Transverse colon (tissue), 4 donors: ENCODE measurements around a stretch of chr20.

DNA sequence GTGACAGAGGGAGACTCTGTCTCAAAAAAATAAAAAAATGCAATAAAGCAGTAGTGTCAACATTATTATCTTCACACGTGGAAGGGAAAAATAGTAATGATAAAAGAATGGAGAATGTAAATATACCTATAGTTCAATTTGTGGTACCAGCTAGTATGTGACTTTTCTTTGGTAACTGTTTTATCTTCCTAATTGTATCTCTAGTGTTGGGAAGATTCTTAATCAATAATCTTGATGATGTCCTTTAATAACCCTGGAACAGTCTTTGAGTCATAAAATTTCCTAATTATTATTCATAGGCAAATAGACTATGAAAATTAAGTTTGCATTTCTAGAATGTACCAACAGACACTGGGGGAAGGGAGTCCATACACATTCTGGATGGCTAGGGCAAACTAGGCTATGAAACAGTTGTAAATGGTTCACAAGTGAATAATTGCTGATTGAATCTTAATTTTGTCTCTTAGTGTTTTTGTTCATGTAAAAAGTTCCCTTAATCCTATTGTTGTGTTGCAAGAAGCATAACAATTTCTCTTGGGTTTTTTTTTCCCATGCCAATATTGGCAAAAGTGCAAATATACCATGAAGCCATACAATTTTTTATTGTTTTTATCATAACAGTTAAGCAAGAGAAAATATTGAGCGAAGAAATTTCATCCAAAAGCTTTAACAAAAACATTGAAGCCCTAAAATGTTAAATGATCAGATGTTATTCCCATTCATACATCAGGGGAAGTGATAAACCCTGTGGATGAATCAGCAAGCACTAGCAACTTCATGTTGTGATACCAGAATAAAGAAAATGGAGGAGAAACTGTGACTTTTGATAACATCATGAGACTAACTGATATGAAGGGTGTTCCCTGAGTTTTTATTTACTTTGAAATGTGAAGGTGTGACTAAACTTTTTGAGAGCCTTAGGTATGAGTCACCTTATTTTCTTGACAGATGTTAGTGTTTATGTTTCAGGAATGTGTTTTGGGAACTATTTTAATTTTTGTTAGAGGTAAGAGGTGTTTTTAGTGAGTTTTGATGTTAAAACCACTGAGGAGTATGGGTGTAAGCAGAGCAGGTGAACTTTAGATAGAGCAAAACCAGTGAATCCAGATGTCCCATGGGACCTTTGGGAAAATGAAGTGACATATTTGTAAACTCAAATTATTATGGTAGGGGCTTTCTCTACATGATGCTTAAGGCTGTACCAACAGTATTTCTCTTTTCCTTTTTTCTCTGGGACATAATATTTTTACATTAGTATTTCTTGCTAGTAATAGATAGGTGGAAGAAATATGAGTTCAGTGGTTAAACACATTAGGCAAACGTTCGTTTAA lies 4.2 kb downstream of the PARD6B start:
- PRO-cap: no peak
- RAMPAGE, long total RNA, 4 experiments: no peak in any of the 4 experiments

- PRO-cap: no peak
- RAMPAGE, long total RNA, 4 experiments: no peak in any of the 4 experiments
Observed at GRCh38 chr20:50800282-50800580, 5.4 kb downstream of the BCAS4 start.

DNA sequence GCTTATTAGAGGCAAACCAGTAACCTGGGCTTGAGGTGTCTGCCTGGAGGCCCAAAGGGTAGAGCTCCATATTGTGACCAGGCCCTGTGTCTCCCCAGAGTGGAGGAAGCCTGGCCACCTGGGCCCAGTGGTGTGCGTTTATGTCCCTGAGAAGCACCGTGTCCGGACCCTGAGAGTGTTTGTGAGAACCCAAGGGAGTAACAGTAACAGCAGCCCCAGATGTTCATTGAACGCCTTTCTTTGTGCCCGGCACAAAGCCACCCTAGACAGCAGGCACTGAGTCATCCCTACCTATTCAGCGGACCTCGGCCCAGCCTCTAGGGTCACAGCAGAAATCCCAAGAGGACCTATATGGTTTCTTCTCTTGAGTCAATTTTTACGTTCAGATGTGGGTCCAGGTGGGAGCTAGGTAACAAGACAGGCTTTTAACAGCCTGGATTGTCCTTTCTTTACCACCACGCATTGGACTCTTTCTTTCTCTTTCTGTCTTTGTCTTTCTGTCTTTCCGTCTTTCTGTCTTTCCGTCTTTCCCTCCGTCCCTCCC lies 24.5 kb downstream of the BCAS4 start:
- PRO-cap: no peak
- RAMPAGE, long total RNA, 4 experiments: no peak in any of the 4 experiments

- PRO-cap: no peak
- RAMPAGE, long total RNA, 4 experiments: no peak in any of the 4 experiments
Observed at GRCh38 chr20:50826159-50826538, 31.3 kb downstream of the BCAS4 start.

- PRO-cap: no peak
- RAMPAGE, long total RNA, 4 experiments: no peak in any of the 4 experiments
Observed at GRCh38 chr20:50919192-50919740, 12.0 kb downstream of the ADNP start.

DNA sequence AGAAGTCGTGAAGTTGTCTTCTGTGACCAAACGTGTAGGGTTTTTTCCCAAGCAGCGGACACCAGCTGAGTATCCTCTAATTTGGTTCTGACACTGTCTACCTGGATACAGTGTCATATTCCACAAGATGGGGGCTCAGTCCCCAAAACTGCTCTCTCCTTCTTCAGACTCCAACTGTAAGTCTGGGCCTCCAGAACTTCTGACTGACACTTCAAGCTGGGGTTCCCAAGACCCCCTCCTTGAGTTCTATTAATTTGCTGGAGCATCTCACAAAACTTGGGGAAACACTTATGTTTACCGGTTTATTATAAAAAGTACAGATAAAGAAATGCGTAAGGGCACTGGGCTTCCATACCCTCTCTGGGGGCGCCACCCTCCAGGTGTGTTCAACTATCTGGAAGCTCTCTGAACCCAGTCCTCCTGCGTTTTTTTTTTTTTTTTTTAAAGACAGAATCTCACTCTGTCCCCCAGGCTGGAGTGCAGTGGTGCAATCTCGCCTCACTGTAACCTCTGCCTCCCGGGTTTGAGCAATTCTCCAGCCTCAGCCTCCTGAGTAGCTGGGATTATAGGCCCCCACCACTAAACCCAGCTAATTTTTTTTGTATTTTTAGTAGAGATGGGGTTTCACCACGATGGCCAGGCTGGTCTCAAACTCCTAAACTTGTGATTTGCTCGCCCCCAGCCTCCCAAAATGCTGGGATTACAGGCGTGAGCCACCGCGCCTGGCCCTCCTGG lies 8.9 kb downstream of the ADNP start:
- PRO-cap: unidirectional peak, minus-strand start at position 436 of the sequence
- RAMPAGE, long total RNA, 4 experiments: start-site peak on the minus strand in 1 of 4 experiments, centred at position 159 of the sequence, 6 reads per replicate

- PRO-cap: no peak
- RAMPAGE, long total RNA, 4 experiments: no peak in any of the 4 experiments
Observed at GRCh38 chr20:51020984-51022249, 1.5 kb downstream of the KCNG1 start.

DNA sequence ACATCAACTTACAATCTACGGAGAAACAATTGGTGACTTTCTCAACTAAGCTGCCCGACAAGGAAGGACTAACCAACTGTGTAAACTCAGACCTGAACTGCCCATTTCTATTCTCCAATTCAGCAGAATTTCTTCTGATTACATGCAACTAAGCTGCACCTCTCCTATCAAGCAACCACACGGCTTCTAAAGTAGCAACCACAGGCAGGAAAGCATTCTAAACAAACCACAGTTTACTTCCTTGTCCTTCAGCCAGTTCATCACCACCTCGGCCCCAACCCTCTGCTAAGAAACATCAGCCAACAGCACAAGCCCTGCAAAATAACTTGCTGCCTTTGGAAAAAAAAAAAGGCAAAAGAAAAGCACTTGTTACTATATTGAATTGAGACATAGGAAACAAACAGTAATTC lies 140.4 kb downstream of the NFATC2 start:
- PRO-cap: no peak
- RAMPAGE, long total RNA, 4 experiments: no peak in any of the 4 experiments

DNA sequence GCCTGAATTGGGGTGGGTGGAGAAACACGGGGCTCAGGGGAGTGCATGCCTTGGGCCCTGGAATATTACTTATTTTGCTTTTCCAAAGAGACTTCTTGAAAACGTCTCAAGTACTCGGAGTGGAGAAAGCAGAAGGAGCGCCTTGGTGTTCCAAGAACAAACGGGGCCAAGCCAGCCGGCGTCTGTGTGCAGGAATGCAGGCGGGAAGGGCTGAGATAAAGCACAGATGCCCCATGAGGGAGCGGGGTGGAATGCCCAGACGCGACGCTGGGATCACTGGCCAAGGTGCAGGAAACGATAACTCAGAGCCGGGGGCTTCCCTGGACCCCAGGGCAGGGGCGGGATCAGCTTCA lies 114.2 kb downstream of the NFATC2 start:
- PRO-cap: no peak
- RAMPAGE, long total RNA, 4 experiments: no peak in any of the 4 experiments

- PRO-cap: no peak
- RAMPAGE, long total RNA, 4 experiments: no peak in any of the 4 experiments
Observed at GRCh38 chr20:51431071-51431907, 111.2 kb downstream of the NFATC2 start.

GRCh38 chr20:51525549-51526591 lies 16.6 kb downstream of the NFATC2 start:
- PRO-cap: bidirectional peak, plus-strand start at chr20:51526008, minus-strand start at chr20:51525982
- RAMPAGE, long total RNA, 4 experiments: no peak in any of the 4 experiments

DNA sequence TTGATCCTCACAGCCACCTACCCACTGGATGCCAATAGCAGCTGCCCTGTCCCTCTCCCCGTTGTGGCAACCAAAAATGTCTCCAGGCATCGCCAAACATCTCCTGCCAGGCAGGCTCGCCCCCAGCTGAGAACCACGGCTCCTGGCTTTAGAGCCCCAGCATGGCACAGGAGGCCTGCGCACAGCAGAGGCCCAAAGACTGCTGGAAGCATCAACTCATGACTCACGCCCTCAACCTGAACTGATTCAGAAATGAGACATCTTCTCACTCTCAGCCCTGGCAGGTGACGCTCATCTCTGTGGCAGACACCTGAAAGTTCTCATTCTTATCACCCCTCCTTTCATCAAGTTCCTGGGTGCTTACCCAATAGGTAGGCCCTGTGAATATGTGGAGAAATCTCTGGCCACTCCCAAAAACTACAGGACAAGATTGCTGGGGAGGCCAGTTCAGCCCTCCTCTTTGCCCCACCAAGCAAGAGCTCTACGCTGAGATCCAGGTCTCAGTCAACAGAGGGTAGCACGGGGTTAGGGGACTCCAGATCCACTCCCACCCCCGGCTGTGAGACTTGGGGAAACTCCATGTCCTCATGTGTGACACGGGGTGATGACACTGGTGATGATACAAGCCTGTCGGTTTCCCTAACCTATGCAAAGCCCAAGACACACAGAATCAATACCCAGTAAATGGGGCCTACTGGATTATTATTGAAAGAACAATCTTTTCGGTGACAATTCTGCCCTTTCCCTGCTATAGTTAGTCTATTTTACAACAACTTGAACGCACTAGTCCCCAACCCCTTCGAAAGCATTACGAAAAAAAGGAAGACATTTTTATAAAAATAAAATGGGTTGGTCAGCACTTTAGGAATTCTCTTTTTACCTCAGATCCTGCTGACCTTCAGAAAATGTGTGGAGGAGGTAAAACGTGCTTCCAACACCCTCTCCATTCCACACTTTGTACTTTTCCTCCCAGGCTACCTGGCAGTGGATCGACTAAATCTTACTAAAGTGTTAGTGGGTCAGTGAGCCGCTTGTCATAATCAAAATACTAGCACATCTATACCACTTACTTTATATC lies 11.1 kb downstream of the NFATC2 start:
- PRO-cap: no peak
- RAMPAGE, long total RNA, 4 experiments: no peak in any of the 4 experiments

GRCh38 chr20:51562112-51562381 lies 19.5 kb upstream of the NFATC2 start:
- PRO-cap: no peak
- RAMPAGE, long total RNA, 4 experiments: no peak in any of the 4 experiments

- PRO-cap: no peak
- RAMPAGE, long total RNA, 4 experiments: no peak in any of the 4 experiments
Observed at GRCh38 chr20:51801847-51802109, 543 bp downstream of the SALL4 start.

DNA sequence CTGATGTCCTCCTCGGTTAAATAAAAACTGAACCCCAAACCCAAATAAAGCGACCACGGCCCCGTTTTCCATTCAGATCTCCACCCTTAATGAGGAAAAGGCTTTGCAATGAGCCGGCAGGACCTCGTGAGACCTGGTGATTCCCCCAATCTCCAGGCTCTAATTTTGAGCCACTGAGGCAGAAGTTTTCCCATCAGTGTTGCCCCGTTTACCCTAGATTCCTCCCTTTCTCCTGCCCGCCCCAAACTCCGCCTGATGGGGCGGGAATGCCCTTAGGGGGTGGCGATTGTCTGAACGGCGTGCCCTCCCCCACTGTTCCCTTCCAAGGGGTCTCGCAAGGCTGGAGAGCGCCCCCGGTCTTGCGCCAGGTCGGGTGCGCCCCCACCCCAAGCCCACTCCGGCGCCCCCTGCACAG lies 549 bp downstream of the ZFP64 start:
- PRO-cap: no peak
- RAMPAGE, long total RNA, 4 experiments: no peak in any of the 4 experiments

GRCh38 chr20:52616450-52617036 lies 355.6 kb upstream of the TSHZ2 start:
- PRO-cap: unidirectional peak, plus-strand start at chr20:52616641
- RAMPAGE, long total RNA, 4 experiments: no peak in any of the 4 experiments

DNA sequence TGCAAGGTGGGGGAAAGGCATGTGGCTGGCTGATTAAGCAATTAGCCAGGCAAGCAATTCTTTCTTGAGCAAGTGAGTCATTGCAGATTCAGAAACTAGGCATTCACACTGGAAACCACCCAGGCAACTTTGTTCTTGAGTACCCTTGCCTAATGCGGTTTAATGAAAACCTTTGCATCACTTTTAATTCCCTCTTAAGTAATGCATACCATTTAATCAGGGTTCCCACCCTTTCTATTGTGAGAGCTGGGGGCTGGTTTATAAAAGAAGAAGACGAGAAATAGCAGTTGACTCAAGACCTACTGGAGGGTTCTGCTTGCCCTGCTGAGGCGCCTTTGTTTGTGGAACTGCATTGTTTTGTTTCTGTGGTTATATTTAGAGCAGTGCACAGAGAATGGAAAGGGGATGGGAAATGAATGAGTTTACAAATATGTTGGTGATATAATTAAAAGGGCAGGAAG lies 49.0 kb upstream of the TSHZ2 start:
- PRO-cap: no peak
- RAMPAGE, long total RNA, 4 experiments: no peak in any of the 4 experiments

DNA sequence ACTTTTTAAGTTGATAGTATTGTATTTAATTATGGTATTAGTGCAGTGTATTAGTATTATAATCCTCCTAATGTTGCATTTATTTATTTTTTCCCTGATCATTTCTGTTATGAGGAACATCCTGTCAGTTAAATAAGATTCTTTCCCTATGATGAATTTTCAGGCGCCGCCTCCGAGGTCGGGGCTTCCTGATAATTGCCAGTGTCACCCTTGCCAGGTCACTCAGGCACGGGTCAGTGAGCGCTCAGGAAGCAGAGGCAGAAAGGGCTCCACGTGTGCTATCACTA lies 64.8 kb downstream of the TSHZ2 start:
- PRO-cap: no peak
- RAMPAGE, long total RNA, 4 experiments: no peak in any of the 4 experiments

DNA sequence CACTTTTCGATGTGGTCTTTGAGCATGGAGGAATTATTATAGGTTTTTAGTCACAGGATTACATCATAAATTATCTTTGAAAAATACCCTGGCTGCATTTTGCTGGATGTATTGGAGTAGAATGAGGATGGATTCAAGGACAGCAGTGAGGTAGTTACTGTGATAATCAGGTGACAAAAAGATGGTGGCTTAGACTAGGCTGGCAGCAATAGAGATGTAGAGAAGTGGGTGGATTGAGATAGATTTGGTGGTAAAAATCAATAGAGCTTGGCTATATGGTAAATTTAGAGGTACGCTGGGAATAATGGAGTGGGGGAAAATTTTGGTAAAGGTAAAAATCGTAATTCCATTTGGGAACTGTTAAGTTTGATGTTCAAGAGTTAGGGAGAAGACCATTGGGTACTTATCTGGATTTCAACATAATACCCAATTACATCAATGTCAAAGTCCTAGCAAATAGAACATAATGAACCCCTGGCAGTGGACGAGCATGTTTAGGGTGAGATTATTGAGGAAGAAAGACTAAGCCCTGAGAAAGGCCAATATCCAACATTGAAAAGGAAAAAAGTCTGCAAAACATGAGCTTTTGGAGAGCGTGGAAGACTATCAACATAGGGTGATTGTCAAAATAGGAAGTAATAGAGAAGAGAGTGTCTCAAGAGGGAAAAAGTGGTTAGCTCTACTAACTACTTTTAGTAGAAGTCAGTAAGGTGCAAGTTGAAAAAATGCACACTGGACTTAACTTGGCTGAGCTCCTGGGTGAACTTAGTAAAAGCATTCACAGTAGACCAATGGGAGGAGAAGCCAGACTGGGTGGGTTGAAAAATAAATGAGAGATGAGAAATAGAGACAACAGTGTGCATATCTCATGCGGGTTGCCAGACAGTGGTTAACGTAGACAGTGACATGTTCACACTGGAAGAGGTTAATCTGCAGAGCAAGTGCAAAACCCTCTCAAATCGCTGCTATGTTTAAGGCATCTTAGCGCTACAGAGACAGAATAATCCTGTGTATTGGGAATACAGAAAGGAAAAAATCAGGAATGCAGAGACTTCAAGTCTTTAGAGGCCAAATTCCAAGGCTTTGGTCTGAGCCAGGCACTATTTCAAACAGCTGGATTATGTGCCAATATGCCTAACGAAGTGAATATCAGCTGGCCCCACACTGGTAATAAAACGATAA lies 106.7 kb downstream of the TSHZ2 start:
- PRO-cap: no peak
- RAMPAGE, long total RNA, 4 experiments: no peak in any of the 4 experiments

GRCh38 chr20:53503310-53503938 lies 90.2 kb downstream of the ZNF217 start:
- PRO-cap: no peak
- RAMPAGE, long total RNA, 4 experiments: no peak in any of the 4 experiments